Ovary (tissue), 7 donors: Measurements from ENCODE around the genes ABCC8, LDHC, MISFA, SPTY2D1 and ZDHHC13.

DNA sequence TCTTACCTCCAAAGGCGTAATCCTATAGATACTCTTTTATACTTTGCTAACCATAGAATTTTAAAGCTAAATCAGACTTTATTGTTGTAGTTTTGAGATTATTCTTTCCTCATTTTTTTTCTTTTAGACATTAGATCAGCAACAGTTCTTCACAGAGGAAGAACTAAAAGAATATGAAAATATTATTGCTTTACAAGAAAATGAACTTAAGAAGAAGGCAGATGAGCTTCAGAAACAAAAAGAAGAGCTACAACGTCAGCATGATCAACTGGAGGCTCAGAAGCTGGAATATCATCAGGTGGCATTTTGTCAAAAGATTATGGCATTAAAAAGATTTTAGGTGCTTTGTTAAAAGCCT lies 21.6 kb upstream of the NCR3LG1 start:
- PRO-cap, 7 experiments = no peak in any of the 7 experiments
- RAMPAGE, long total RNA, 2 experiments = no peak in any of the 2 experiments

DNA sequence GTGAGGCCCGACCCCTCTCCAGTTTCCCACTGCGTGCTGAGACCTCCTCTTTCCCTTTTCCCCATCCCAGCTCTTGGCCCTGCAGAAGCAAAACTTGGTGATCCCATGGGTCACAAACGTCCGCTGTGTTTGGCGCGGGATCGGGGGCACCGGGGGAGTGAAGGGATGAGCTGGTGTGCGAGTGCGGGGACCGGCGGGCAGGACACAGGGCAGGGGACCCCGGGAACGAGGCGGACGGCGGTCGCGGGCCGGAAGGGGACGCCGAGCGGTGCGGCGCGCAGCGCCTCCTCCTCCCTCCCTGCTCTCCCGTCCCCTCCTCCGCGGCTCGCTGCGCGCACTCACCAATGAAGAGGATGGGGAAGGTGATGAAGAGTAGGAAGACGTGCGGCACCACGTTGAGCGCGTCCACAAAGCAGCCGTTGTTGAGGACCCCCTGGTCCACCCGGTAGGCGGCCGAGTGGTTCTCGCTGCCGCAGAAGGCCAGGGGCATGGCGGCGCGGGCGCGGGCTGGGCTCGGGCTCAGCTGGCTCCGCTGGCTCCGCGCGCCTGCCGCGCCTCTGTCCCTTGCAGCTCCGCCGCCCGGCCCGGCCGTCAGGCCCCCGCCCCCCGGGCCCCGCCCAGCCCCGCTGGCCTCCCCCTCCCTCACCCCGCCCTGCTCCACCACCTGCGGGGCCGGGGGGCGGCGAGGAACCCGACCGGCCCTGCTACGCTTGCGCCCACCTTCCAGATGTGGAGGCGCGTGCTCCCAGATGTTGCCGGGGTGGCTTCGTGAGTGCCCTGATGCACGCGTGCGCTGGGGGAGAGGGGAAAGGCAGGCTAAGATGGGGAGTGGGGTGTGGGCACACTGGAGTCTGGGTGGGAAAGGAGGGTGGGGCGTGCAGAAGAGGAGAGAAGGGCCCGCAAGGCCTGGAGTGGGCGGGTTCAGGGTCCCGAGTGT lies at the start of gene ABCC8:
Gene ABCC8, minus strand, starts transcription at position 559 of the 937 bp plus-strand sequence.
- PRO-cap, 7 experiments = peak in 1 of 7 experiments; most common minus-strand start position 559 of the sequence (in 1)
- RAMPAGE, long total RNA, 2 experiments = no peak in any of the 2 experiments

- PRO-cap, 7 experiments = no peak in any of the 7 experiments
- RAMPAGE, long total RNA, 2 experiments = no peak in any of the 2 experiments
Observed at GRCh38 chr11:17531622-17532162, 12.5 kb downstream of the USH1C start.

GRCh38 chr11:17719753-17720618 lies 615 bp downstream of the MYOD1 start:
- PRO-cap, 7 experiments = no peak in any of the 7 experiments
- RAMPAGE, long total RNA, 2 experiments = no peak in any of the 2 experiments

DNA sequence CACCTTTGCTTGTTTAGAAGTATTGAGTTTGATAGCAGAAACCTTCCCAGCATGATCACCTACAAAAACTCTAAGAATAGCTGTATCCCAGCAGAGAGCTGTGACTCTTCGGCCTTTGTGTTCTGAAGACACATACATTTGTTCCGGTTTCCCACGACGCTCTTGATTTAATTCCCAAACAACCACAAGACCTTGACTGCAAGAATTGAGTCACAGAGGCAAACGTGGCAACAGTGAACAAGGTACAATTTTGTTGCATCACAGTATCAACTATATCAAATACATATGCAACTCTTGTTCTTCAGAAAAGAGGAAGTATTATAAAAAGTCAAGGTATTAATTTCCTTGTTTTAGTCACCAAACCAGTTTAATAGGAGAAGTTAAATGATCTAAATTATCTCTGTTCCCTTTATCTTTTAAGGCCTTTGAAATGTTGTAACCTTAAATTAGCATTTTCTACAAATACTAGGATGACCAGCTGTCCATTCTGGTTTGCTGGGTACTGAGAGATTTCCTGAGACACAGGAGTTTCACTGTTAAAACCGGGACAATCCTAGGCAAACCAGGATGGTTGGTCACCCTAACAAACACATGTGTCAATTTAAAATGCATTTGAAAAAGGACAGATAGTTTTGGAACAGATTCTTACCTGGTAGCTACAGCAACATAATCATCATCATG lies 11.1 kb downstream of the HPS5 start:
- PRO-cap, 7 experiments = no peak in any of the 7 experiments
- RAMPAGE, long total RNA, 2 experiments = no peak in any of the 2 experiments

DNA sequence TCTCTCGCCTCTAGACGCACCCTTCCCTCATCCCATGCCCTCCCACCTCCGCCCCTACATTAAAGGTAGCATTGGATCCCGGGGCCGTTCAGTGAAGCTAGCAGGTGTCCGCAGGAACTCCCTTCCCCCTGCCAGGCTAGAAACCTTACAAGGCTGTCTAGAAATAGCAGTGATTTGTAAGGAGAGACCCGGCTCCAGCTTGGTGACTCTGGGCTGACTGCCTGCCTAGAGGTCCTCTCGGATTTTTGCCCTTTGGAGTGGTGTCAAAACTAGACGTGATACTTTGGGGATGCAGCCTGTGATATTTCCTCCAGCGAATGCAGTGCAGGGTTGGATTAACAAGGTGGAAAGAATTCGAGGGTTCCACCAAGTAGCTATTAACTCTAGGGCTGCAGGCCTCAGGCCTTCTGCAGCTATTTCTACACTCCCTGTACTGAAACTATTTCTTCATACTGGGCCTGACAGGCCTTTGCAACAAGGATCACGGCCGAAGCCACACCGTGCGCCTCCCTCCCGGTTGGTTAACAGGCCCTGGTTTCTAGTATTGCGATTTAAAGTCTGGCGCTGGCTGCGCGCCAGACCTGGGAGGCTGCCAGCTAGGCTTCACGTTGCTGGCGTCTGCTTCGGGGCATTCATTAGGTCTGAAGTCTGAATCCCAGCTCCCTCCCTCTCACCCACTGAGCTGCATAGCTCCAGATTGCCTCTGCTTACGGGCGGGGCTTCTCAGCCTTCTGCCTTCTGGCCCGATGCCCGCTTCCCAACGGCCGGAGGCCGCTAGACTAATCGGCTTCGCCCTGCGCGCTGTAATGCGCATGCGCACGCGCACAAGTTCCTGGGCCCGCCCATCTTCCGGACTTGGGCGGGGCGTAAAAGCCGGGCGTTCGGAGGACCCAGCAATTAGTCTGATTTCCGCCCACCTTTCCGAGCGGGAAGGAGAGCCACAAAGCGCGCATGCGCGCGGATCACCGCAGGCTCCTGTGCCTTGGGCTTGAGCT lies 1.3 kb downstream of the LDHA start:
- PRO-cap, 7 experiments = peak in 7 of 7 experiments; most common plus-strand start position 943 of the sequence (in 3); most common minus-strand start position 523 of the sequence (in 3)
- RAMPAGE, long total RNA, 2 experiments = no peak in any of the 2 experiments

DNA sequence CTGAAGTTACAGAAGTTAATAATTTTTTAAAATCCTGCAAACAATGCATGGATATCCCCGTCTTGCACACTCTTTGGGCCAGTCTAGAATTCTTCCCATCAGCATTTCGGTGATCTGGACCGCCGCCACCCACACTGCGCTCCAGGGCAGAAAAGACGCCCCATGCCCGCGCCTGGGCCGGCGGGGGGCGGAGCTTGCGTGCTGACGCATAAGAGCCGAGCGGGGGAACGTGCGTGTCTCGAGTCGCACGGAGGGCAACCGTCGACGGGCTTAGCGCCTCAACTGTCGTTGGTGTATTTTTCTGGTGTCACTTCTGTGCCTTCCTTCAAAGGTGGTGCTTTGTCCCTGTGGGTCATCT lies at the start of gene LDHC:
Gene LDHC, plus strand, starts transcription at position 241 of the 358 bp plus-strand sequence.
- PRO-cap, 7 experiments = peak in 2 of 7 experiments; most common plus-strand start position 217 of the sequence (in 1); most common minus-strand start position 135 of the sequence (in 1)
- RAMPAGE, long total RNA, 2 experiments = no peak in any of the 2 experiments

- PRO-cap, 7 experiments = no peak in any of the 7 experiments
- RAMPAGE, long total RNA, 2 experiments = no peak in any of the 2 experiments
Observed at GRCh38 chr11:18599618-18600087, at the start of gene MISFA. Gene MISFA (plus strand): TSS chr11:18599789.

- PRO-cap, 7 experiments = no peak in any of the 7 experiments
- RAMPAGE, long total RNA, 2 experiments = no peak in any of the 2 experiments
Observed at GRCh38 chr11:18614654-18615026, 15.1 kb downstream of the MISFA start.

- PRO-cap, 7 experiments = peak in 7 of 7 experiments; most common plus-strand start chr11:18634588 (in 7); most common minus-strand start chr11:18634342 (in 4)
- RAMPAGE, long total RNA, 2 experiments = start-site peak on the minus strand in 2 of 2 experiments, at chr11:18634341-18634411 at its widest, 459 to 650 reads per replicate
Observed at GRCh38 chr11:18633823-18634654, at the start of gene SPTY2D1. Gene SPTY2D1 (minus strand): TSS chr11:18634342.

- PRO-cap, 7 experiments = no peak in any of the 7 experiments
- RAMPAGE, long total RNA, 2 experiments = no peak in any of the 2 experiments
Observed at GRCh38 chr11:18768399-18768817, 23.2 kb downstream of the PTPN5 start.

DNA sequence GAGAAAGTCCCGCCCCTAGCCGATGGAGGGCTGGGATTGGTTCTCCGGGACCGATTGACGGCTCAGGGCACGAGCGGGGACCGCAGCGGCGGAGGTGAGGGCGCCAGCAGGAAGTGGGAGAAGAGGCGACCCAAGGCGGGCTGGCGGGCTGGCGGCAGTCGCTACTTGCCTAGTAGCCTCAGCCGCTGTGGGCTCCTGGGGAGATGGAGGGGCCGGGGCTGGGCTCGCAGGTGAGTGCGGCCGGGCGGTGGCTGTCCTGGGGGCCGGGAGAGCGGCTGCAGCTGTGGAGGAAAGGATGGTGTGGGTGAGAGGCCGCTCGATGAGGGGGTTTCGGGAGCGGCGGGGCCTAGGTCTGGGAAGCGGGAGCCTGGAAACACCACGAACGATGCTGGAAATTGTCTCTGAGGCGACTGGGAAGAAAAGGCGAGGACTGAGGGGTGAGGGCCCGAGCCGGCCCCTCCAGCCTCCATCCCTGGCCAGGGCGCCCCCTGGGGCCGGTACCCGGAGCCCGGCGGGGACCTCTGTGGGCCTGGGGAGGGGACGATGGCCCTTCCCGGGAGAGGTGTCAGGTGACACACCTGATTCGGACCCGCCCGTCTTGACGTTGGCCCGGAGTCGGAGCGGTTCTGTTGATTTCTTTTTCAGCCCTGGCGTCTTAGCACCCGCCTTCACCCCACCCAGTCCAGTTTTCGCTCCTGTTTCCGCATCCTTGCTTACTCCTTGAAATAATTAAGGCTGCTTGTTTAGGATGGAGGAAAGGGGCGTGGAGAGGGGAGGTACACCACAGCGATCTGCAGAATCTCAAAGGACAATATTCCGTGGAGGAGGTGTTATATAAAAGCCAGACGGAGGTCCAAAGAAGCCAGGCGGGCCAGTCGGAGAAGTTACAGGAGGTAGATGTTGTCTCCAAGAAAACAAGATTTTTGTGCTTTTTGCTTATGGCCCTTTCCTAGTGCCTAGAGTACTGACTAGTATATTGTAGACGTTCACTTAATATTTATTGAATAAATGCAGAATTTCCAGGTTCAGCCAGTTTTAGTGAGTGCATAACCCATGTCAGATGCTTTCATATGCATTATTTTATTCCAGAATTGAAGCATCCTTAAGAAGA lies at the start of gene ZDHHC13:
Gene ZDHHC13, plus strand, starts transcription at position 122 of the 1,111 bp plus-strand sequence.
- PRO-cap, 7 experiments = peak in 7 of 7 experiments; most common plus-strand start position 122 of the sequence (in 5); most common minus-strand start position 631 of the sequence (in 1)
- RAMPAGE, long total RNA, 2 experiments = start-site peak on the plus strand in 2 of 2 experiments, centred at positions 118 to 126 of the sequence, 104 to 260 reads per replicate

DNA sequence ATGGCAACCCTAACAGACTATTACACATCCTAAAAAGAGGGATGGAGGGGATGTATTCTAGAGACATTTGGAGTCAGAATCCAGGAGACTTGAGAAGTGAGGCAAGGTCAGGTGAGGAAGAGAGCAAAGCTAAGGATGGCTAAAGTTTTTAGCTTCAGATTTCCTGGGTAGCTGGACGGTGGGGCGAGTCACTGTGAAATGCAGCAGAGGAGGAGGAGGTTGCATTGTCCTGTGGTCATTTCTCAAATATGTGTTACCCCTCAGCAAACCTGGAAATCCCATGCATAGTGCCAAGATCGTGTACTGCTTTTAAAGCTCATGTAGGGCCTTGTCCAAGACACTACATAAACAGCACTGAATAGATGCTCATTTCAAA lies 20.5 kb downstream of the CSRP3 start:
- PRO-cap, 7 experiments = no peak in any of the 7 experiments
- RAMPAGE, long total RNA, 2 experiments = no peak in any of the 2 experiments

DNA sequence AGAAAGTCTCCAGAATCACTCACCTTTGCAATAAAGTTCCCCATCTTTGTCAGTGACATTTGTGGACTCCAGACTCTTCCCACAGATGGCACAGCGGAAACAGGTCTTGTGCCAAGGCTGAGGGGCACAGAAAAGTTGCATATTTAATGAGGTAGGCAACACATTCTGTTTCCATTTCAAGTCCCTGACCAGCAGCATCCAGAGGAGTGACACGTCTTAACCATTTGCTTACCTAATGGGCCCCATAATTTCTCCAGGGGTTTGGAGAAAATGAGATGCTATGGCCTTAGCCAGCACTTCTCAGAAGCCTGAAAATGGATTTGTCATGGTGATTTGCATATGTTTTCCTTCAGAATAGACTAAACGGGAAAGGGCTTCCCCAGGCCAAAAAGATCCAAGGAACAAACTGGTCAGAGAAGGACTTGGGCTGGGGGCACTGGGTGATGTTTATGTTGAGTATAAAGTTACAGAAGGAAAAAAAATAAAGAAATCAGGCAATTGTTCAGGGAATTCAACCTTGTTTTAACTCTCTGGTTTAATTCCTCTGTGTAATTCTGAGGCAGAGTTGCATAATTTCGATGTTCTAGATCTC lies 16.8 kb downstream of the CSRP3 start:
- PRO-cap, 7 experiments = no peak in any of the 7 experiments
- RAMPAGE, long total RNA, 2 experiments = no peak in any of the 2 experiments

DNA sequence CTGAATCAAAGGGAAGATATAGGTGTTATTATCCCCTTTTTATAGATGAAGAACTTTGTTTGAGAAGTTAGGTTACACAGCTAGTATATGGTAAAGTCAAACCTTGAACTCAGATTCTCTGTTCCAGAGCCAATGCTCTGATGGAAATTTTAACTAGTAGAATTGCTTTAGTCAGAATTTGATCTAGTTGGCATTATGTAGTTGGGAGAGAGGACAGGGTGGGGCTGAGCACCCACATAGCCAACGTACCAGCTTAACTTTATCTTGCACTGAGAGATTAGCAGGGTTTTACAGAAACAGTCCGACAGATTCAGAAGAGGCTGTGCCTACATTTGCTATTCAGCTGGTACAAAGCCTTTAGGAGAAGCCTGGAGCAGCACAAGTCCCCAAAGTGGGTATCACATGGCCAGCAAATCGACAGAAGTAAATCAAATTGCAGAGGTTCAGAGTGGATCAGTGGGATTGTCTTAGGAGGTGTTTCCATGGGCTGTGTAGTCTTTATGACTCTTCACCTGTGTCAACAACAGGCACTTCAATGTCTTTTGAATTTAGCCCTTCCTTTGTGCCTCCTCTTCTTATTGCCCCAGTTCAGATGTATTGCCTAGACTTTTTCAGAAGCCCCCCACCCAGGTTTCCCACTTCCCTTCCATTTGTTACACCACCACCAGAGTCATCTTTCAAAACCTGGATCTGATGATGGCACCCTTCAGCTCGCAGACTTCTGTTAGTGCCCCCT lies 7.3 kb upstream of the CSRP3 start:
- PRO-cap, 7 experiments = no peak in any of the 7 experiments
- RAMPAGE, long total RNA, 2 experiments = no peak in any of the 2 experiments

DNA sequence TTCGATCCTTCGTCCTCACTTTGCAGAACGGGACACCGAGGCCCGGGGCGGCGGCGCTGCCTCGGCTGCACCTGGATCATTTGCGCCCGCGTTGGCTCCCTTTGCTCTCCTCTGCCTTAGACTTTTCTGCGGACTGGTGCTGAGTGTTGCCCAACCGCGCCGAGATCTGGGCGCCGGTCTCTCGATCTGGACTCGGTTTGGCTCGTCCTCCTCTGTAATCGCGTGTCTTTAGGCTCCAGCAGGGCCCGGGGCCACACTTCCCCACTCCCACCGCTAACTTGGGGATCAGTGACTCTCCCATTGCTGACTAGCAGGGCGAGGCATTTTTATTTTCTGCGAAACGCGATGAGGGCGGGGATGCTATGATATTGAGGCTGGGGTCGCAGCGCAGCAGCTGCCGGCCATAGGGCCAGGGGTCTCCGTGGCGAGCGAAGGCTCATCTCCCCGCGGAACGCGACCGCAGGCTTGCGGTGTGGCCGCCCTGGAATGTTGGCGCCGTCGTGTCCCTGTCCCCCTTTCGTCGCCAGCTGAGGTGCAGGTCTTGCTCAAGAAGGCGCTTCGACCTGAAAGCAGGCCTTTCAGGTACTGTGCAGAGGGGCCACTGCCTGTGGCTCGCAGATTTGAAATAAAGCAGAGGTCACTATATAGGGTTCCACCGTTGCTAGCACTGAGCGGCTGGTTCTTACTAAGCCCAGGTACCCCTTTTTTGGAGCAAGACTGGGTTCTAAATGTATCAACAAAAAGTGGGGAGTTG lies 1.8 kb upstream of the E2F8 start:
- PRO-cap, 7 experiments = no peak in any of the 7 experiments
- RAMPAGE, long total RNA, 2 experiments = no peak in any of the 2 experiments

DNA sequence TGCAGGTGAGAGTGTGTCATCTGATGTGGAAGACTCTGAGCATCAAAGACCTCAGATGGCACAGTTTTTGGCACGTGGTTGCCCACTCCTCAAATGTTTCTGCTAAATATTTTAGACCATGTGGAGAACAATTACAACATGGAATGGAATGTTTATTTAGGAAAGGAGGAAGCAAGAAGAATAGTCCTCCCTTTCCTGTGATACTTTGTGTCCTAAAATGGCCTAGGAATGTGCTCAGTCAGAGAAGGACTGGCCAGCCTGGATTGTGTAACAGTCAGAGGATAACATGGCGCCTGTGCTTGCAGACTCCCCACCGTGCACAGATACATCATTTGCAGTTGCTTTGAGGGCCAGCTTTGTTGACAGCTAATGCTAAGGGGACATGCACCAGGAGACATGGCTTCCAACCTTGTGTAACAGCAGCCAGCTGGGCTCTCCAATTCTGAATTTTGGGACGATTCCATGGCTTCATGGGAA lies 129.7 kb upstream of the E2F8 start:
- PRO-cap, 7 experiments = no peak in any of the 7 experiments
- RAMPAGE, long total RNA, 2 experiments = no peak in any of the 2 experiments

DNA sequence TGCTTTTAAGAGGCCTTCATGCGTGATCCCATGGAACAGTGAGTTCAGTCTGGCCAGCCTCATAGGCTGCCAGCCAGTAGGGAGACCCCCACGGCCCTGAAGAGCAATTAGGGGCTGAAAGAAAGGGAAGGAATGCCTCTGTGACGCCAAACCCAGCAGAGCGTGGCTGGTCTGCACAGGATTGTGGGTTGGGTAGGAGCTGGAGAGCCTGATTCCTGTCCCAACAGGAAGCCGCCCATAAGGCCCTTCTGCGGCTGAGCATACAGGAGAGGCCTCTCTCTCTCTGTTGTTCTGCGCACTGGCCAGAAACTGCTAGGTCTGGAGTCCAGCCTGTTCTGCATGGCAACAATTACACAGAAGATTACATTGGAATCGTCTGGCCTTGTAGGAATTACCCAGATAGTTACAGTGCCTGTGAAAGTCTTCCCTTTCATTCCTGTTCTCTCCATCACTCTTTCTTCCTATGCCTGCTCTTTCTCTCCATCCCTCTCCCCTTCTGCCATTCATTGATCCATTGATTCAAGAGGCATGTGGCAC lies 181.6 kb upstream of the E2F8 start:
- PRO-cap, 7 experiments = no peak in any of the 7 experiments
- RAMPAGE, long total RNA, 2 experiments = no peak in any of the 2 experiments

GRCh38 chr11:19672546-19672962 lies 40.1 kb upstream of the NAV2 start:
- PRO-cap, 7 experiments = no peak in any of the 7 experiments
- RAMPAGE, long total RNA, 2 experiments = no peak in any of the 2 experiments

DNA sequence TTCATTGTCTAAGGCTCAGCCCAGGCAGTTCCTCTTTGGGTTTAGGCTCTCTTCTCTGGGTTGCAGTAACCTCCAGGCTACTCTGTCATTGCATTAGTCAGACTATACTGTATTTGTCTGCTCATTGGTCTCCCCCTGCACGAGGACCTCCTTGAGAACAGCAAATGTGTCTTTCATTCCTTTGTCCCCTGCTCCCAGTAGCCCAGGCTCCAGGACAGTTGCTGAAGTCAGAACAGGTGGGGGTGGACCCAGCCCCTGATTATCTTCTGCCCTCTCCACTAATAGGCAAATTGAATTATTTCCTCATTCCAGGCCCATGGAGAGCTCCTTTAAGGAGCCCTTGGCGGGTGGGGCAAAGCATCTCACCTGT lies 40.8 kb downstream of the NAV2 start:
- PRO-cap, 7 experiments = no peak in any of the 7 experiments
- RAMPAGE, long total RNA, 2 experiments = no peak in any of the 2 experiments